Diencephalon (tissue), 2 donors: ENCODE measurements around a stretch of chr13.

- RAMPAGE, long total RNA: no peak
Observed at GRCh38 chr13:48775959-48776375, 122.2 kb downstream of the CYSLTR2 start.

DNA sequence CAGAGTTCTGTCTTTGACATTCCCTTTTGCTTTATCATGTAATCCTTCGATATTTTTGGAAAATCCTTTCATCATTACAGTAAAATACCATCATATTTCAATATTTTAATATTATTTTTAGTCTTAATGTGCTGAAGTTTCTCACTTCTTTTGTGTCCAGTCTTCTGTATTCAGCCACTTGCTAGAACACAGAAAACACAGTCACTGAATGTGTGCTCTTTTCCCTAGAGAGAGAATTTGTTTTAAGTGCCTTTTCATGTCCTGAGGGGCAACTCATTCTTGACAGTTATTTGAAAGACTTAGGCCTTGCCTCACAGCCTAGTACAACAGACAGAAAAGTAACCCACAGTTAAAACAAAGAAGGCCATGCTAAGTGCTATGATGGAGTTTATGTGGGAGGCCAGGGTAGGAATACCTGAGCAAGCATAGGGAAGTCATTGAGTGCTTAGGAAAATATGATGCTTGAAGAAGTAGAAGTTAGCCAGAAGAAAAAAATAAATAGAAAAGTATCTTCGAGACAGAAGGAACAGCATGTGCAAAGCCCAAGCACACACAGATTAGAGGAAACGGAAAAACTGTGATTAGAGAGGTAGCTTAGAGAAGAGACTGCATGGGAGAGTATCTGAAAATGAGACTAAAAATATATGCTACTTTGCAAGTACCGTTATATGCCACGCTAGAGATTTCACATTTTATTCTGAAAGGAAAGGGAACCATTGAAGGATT, 120.9 kb downstream of the FNDC3A start:
- RAMPAGE, long total RNA: no peak

- RAMPAGE, long total RNA: no peak
Observed at GRCh38 chr13:49107340-49108110, 112.6 kb upstream of the MLNR start.

DNA sequence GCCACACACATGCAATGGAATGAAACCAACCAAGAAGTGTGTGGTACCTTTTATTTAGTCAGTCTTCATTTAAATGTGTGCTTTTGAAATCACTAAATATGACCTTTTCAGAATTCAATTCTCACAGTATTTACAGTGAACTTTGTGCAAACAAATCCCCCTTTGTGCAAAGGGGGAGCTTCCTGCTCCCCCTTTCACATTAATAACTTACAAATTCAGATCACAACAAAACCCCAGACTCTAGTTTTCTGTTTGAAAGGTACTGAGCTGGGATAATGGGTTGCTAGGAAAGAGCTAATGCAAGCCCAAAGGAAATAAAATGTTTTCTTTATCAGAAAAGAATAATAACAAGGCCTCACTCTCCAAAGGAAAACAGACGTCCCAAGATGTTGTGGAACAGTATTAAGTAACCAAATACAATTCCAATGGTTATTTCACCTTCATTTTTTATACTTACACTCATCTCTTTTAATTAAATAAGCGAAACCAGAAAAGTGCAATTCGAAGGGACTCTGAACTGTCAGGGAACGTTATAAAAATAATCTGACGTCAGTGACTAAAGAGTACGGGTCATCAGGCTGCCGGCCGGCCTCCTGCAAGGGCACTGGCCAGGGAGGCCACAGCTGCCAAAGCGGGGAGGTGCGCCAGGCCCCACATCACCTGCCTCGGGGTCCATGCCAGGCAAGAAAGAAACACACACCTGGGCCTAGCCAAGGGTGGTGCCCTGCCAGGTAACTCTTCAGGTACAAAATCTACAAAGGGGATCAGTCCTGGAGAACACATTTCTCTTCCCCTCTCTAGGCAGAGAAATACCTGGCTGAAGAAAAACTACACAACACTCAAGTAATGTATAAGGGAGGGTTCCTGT, 61.1 kb downstream of the CDADC1 start:
- RAMPAGE, long total RNA: no peak

DNA sequence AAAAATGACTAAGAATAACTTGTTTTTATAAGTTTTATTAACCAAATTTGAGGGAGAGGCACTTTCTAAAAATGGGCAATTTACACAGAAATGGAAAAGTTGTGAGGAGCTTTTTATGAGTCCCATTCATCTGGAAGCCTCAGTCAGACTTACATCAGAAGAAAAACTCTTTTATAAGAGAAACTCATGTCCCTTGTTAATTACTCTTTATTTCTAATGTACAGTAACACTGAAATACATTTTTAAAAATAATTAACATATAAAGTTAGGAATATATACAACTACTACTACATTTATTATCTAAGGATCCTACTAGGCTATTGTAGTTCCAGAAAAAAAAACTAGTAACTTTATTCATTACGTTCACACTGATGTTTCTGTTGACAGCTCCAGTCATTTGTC, 46.6 kb downstream of the CAB39L start:
- RAMPAGE, long total RNA: no peak

DNA sequence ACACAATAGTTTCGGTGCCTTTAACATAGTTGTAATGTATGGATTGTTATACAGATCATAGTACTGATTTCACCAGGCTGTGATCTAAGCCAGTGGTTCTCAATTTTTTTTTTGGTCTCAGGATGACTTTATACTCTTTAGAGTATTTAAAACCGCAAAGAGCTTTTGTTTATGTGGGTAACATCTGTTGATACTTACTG, 10.6 kb downstream of the SETDB2 start:
- RAMPAGE, long total RNA: no peak

DNA sequence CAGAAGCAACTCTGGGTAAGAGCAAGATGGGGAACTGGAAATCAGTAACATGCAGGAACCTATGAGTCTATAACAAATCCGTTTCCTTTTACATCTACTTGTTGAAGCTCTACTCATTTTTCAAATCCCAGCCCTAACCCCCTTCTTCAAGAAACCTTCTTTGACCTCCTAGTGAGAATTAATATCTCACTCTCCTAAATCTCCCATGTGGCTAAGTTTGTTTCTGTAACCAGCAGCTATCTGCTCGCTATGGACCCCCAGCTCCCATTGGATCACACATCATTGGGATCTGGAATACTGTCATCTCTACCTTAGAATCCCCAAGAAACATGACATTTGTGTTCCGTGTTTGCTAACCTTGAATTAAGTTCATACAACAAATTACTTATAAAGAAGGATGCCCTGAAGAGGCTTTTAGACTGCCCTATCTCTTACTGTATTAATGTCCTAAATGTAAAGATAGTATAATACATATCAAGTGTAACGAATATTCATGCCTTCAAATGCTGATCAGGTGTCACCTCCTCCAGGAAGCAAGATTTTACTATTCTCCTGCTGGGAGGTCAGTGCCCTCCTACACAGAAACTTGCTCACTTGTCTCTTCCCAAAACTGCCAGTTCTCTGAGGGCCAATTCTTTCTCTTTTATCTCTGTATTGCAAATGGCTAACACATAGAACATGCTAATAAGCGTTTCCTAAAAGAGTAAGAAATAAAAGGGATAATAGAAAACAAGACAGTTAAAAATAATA, 19.3 kb downstream of the EBPL start:
- RAMPAGE, long total RNA: no peak

DNA sequence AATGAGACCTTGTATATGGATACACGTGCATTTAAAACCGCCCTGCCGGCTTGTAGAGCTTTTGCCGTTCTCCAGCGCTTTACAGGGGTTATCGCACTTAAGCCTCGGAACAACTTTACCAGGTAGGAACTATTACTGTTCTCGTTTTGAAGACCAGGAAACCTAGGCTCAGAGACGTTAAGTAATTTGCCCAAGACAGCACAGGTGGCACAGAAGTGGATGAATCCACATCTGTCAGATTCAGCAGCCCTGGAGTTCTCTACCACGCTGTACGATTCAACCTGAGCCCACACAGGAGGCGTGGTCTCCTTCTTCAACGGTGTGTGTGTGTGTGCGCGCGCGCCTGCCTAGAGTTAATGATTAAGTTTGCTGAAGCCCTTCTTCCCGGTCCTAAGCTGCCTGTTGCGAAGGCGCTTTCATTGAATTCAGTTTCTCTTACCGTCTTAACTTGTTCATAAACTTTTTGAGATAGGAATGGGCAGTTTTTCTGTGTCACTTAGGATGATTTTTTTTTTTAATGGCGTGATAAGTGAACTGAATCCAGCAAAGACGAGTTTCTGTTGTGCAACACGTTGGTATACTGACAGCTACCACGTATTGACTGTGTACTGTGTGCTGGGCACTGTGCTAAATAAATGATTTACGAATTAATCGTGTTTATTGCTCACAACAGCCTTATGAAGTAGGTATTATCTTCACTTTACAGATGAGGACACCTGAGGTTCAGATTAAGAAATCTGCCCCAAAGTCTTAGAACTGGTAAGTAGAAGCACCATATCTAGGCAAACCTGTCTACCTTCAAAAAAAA, 67.4 kb downstream of the KCNRG start:
- RAMPAGE, long total RNA: no peak

GRCh38 chr13:50123365-50124085, 108.3 kb downstream of the KCNRG start:
- RAMPAGE, long total RNA: no peak

GRCh38 chr13:50370620-50371363, 355.5 kb downstream of the KCNRG start:
- RAMPAGE, long total RNA: no peak

DNA sequence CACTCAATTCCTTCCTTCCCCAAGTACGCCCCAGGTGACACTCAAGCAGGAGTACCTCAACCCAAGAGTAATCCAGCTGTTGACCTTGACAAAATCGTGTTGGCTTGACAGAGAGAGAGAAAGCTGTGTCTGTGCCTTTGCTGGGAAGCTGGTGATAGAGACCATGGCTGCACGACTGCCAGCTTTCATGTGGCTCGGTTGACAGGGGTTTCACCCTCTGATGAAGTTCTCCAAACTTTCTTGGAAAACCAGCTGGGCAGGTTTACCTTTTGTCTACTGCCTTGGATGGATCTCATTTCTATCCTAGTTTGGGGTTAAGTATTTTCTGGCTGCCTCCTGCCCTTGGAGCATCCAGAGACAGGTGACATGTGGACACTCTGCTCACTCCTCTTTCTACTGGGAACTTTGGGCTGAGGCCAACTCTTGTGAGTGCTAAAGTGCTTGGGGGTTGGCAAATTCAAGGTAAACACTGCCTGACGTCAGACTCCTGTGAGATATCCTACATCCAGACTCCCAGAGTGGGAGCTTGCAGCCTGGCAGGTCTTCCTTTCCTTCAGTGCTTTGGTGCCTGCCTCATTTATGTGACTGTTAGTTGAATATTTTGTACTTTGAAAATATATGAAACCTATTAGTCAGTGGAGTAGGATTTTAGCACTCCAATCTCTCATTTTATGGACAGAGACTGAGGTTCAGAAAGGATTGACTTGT, 388.0 kb downstream of the KCNRG start:
- RAMPAGE, long total RNA: no peak

- RAMPAGE, long total RNA: no peak
Observed at GRCh38 chr13:50510479-50510901, 333.0 kb downstream of the DLEU7 start.

DNA sequence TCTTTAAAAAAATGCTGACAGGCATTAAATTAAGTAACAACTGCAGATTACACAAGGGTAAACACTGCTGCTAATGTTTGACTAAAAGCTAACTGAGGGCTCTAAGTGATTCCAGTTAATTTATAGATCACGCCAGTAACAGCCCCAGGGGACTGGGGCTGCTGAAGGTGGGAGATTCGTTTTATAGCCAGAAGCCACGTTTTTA, 321.7 kb downstream of the DLEU7 start:
- RAMPAGE, long total RNA: no peak

GRCh38 chr13:50712360-50713056, 131.0 kb downstream of the DLEU7 start:
- RAMPAGE, long total RNA: no peak

DNA sequence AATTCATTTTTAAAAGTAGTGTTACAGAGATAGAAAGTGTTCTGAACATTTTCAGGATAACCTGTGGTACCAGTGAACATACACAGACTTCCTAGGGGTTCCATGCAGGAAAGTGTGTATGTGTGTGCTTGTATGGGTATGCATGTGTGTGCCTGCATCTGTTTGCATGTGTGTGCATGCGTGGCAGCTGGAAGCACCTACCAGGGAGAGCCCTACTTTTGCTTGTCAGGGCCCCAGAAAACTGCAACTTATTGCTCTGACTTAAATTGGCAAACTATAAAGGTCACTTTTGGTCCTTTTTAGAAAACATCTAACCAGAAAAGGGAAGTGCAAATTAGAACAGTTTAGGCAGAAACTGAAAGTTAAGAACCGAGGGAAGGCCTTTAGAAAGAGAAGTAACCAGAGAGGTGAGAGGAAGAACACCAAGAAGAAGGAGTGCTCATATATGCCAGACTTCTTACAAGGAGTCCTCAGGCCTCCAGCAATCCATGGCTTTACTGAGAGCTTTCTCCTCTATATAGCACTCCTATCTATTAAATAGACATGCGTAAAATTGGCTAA, 32.5 kb downstream of the DLEU7 start:
- RAMPAGE, long total RNA: no peak

DNA sequence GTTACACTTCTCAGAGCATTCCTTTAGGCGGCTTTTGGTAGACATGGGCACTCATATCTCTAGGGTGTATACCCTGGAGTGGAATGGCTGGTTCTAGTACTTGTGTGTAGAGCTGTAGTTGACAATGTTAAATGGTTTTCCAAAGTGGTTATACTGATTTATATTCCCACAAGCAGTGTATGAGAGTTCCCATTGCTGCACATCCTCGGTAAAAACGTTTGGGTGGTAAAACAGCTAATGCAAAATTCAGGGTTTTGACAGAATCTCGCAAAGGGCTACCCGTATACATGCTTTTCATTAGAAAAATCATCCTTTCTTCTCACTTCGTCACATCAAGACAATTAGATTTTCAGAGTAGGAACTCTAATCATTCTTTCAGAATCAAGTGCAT, 1.8 kb downstream of the RNASEH2B start:
- RAMPAGE, long total RNA: no peak

DNA sequence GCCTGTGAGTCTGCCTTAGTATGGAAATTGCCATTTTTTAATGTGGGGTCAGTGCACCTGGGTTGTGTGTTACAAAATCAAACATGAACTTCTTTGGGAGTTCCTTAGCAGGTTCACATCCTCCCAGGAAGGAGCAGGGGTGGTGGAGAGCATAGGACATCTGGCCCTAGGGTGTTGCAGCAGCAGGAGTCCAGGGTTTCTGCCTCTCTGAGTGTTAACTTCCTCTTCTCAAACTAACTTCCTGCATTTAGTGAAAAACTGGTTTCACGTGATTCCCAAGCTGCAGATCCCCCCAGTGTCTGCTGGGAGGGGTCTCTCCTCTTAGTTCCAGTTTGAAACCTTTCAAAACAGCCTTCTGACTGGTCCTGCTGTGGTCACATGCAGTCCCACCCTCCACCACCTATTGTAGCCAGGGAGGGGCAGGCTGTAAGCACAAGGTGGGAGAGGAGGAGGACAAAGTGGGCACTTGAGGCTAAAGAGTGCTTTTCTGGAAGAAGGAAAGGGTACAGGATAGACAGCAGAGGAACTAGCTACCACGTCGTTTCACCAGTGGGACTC, 7.2 kb downstream of the RNASEH2B start:
- RAMPAGE, long total RNA: no peak

DNA sequence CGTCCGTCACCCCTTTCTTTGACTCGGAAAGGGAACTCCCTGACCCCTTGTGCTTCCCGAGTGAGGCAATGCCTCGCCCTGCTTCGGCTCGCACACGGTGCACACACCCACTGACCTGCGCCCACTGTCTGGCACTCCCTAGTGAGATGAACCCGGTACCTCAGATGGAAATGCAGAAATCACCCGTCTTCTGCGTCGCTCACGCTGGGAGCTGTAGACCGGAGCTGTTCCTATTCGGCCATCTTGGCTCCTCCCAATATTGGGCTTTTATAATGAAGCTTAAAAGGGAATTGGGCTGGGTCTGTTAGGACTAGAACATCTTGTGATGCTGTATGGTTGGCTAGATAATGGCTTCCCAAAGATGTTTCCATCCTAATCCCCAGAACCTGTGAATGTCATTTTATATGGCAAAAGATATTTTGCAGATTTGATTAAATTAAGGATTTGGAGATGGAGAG, 30.5 kb downstream of the C13orf42 start:
- RAMPAGE, long total RNA: no peak

DNA sequence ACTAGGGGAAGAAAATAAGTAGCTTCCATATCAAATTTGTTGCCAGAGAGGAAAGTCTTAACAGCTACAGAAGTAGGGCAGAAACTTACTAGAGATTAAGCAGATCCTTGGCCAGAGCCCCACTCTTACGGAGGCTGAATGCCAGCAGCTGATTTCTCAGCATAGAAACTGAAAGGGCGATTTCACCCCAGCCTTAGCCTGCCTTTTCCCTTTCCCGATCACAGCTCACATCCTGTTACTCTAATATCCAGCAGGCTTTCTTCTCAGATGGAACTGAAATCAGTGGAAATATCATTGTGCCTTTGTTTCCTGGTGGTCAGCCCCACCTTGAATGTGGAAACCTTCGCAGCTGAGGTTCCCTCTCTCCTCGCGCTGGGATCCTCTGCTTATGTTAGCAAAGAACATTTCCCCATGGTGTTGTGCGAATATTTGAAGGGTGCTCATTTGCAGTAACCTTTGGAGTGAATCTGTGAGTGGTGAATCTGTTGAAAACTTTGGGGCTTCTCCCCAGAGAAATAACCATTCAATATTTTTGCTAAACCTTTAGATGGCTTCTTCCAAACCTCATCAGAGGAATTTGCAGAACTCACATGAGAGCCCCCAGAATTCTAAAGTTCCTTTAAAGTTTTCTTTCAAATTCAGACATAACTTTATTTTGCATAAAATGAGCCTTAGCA, 8.5 kb downstream of the FAM124A start:
- RAMPAGE, long total RNA: no peak

DNA sequence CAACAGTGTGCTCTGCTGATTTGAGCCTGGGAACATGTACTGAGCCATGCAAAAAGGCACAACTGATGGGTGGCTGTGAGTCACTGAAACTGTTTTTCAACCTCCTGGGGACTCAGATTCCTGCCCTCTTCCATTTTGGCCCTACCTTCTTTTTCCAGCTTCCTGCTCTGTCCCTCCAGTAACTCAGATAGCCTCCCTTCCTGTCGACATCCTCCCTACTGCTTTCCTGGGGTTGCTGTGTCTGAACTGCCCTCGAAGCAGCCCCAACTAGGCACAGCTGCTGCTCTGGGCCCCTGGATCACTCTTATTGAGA, 13.6 kb downstream of the FAM124A start:
- RAMPAGE, long total RNA: no peak